ENCODE measurements around the gene TMEM18.

DNA sequence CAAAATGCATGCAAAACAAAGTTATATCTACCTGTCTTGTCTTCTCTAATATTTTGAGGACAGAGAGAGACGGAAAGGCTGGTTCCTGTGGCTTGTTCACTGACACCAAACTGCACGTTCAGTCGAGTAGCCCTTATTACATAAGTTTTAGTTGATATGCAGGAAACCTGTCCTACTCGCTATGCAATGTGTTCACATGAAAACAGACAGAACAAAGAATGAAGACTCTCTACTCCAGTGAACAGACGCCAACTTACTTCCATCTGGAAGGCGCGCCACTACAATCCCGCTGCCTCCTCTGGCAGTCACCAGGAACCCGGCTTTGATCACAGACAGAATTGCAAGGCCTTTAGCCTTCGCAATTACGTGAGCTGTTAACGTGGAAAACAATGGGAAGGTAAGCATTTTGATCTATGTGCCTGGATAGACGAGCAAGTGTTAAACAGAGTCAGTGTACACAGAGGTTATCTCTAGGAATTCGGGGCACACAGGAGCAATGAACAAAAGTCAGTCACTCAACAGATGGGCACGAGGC, 14.3 kb downstream of the SH3YL1 start:
- RRBS: no CpG with 5 or more reads among the region's 15 CpGs

DNA sequence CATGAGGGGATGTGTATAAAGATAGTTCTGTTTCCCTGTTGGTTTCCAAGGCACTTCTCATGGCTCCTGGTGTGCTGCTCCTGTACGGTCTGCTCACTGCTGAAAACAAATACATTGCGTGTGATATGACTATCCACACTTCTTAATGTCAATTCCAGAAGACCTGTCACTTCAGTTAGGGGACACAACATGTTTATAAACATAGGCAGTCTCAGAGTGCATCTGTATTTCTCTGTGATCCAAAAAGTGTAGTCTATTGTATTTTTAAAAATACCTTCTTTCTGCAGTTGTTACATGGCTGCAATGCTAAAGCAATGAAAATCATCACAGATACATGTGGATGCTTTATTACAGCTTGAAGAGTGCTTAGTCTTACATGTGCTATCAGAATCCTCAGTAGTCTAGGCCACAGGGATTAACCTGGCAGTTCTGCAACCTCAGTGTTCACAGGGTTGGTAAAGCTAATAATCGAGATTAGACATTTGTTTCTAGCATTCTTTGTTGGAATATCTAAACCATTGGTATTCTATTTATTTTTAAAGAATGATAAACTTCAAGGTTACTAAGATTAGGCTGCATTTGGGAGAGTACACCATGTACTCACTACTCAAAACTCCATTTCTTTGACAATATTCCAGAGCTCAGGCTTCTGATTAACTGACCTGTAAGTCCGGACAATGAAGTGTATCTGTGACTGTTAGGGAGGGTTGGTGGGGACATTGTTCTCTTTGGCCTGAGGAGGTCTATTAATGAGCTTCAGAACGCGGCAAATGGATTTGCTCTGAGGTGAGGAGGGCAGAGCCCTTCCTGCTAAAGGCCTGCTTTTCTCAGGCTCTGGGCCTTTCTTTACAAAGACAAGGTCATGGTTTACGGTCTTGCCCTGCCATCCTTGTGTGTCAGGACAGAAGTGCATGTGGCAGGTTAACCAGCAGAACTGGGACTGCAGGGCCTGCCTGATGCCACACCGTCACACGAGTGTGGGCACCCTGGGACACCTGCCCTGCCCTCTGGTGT, 7.5 kb downstream of the ALKAL2 start:
- RRBS: no CpG with 5 or more reads among the region's 9 CpGs

DNA sequence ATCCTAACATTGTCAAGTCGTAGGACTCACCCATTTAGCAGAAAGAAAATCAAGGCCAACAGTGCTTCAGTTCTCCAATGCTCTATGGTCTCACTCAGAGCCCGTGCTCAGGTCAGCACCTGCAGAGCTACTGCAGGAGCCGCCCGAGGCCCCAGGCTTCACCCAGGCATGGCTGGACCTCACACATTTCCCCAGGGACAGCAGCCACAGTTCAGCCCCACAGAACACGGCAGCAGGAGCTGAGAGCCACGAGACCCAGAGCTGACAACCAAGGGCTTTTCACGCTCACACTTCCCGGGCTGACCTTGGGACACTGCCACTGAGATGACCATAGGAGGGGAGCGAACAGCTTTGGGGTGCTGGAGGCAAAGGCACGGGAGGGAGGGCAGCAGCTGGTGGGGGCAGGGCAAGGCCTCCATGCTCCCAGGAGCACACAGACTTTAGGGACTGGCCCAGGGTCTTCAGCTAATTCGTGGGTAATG, 4.2 kb downstream of the TMEM18 start:
- RRBS: no CpG with 5 or more reads among the region's 11 CpGs

DNA sequence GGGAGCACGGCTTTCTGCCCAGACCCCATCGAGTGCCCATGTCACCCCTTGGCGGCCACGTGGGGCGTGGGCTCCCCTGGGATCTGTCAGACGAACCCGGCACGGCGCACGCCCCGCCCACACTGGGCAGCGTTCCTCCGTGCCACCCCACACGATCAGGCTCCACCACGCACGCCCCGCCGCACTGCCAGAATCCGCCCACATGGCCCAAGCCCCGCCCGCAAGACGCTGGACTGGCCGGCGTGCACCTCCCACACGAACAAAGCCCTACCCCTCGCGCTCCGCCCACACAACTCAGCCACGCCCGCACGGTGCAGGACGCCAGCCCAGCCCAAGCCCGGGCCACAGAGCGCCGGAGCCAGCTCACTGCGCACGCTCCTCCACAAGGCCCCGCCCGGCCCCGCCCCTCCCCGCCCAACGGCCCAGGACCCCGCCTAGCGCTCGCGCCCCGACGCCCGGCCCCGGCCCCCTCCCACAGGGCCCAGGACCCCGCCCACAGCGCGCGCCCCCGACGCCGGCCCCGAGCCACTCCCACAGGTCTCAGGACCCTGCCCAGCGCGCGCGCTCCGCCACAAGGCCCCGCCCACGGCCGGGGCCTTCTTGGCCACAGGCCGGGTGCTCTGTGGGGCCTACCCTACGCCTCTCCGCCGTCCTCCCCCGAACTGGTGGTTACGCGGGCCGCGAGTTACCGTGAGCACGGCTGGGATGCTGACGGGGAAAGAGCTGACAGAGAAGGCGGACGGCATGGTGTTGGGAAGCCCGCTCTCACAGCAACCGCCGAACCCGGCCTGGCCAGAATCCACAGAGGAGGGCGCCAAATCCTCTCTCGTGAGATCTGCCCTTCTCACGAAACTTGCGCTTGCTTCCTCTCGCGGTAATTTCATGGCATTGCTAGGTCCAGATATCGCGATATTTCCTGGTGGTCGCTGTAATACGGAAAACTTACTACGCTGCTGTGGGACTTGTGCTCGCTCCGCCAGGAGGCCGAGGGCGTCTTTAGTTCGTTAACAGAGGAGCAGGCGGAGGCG, at the start of gene TMEM18:
Gene TMEM18 (minus strand): TSS at position 807 of the 1,028 bp plus-strand sequence.
- RRBS: 3% methylated on average over 39 of the region's 102 CpGs

GRCh38 chr2:677628-678095, 456 bp upstream of the TMEM18 start:
- RRBS: no CpG with 5 or more reads among the region's 14 CpGs

GRCh38 chr2:1211090-1211576, 202.1 kb upstream of the TPO start:
- RRBS: no CpG with 5 or more reads among the region's 2 CpGs

GRCh38 chr2:1600299-1600669, 144.0 kb downstream of the PXDN start:
- RRBS: 16% methylated on average over 4 of the region's 14 CpGs

DNA sequence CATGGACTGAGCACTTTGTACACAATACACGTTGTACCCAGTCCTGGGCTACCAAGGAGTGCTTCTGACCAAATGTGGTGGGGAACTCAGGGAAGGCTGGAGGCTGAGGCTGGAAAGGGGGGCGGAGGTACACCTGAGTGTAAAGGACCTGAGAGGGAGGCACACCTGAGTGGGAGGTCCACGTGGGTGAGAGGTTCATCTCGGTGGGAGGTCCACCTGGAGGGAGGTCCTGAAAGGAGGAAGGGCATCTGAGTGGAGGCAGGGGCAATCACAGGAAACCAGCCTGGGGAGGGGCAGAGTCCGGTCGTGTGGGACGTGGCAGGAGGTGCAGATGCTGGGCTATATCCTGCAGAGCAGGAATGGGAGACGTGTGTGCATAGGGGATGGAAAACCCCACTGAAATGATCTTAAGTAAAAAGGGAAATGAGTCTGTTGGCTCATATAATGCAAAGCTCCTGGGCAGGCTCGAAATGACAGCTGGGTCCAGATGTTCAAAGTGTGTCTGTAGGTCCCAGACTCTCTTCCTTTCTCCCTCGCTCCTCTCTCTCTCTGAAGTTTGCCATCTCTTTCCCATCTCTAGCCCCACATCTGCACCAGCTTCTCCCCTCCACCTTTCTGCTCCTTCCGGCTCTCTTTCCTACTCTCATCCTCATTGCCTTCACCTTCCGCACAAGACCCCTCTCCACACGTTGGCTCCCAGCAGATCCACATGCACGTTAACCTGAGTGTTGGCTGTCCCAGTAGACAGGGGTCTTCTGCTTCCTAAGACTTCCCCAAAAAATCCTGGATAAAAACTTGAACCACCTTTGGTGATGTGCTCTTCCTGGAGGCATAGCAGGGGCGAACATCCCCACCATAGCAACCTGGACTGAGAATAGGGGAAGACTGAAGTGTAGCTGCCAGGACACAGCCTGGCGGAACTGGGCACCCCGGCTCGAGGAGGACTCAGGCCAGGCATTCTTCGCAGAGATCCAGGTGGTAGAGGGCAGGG, 137.6 kb downstream of the PXDN start:
- RRBS: no CpG with 5 or more reads among the region's 19 CpGs

DNA sequence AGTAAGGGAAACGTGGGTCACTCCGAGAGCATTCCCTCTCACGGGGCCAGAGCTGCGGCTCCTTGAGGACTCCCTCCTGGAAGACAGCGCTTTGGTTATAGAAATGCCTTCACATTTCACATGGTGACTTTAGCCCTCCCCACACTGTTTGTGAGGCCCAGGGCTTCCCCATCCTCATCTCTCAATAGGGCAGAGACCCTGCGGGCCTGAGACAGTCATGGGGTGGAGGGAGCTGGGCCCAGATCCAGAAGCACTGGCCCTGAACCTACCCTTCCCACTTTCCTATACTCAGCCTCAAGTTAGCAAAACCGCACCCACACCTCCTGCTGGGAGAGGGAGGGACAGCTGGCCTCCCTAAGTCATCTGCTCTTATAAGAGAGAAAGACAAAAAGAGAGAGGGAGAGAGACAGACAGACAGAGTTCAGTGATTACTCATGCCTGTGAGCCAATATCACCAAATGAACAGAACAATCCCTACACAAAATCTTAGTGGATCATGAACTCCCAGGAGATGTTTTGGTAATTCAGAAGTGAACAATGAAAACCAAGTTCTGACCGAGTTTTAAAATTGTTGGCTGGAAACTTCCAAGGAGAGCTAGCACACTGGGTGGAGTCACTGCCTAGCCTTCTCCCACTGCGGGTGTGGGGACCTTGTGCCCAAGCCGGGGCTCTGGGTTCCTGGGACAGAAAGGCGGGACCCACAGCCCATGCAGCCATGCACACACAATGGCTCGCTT, 130.6 kb downstream of the PXDN start:
- RRBS: no CpG with 5 or more reads among the region's 12 CpGs

DNA sequence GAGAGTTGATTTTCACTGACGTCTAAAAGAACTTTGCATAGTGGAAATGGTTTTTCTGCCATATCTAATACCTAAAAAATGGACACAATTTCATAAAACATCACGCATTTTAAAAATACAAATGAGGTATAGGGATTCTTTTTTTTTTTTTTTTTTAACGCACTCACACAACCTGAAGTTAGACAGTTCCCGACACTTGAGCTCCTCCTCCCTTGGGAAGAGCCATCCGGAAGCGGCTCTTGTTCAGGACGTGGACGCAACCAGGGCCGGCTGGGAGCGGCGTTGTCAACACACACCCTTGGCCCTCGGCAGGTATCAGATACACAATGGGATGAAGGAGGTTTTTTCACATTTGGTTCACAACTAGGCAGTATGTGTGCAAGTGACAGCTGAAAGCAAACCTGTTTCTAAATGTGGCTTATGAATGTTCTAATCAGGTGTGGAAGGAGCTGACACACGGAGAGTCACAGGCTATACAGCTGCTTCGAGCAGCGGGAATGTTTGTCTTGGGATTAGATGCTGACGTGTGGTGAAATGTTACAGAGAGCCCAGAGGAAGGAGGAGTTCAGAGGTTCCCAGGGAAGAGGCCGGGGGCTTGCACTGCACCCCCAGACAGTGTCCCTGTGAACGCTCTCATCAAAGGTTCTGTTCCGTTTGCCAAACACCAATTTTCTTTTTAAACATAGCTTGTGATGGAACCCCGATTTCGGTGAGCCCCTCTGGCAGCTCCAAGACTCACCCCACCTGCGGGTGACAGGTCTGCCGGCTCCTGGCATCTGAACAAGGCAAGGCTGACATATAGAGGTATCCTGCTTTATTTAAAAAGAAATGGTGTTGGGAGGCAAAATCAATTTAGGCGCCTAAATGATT, 111.1 kb downstream of the PXDN start:
- RRBS: no CpG with 5 or more reads among the region's 24 CpGs

DNA sequence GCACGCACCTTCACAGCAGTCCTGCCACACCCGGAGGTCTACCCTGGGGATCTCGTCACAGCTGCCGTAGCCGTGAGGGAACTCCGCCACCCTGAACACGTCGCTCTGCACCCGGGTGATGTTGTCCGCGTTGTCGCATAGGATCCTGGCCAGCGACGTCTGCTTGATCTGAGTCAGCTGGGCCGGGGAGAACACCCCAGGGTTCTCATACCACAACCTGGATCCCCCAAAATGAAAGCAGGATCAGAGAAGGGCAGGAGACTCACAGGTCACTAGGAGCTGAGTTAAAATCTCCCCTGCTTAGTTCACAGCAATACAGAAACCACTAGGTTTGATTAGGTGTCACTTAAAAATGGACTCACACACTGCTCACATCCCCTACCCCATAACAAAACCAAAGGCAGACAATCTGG, 100.9 kb downstream of the PXDN start:
- RRBS: 87% methylated on average over 13 of the region's 15 CpGs

GRCh38 chr2:1658165-1658871, 86.0 kb downstream of the PXDN start:
- RRBS: 95% methylated on average over 3 of the region's 18 CpGs

DNA sequence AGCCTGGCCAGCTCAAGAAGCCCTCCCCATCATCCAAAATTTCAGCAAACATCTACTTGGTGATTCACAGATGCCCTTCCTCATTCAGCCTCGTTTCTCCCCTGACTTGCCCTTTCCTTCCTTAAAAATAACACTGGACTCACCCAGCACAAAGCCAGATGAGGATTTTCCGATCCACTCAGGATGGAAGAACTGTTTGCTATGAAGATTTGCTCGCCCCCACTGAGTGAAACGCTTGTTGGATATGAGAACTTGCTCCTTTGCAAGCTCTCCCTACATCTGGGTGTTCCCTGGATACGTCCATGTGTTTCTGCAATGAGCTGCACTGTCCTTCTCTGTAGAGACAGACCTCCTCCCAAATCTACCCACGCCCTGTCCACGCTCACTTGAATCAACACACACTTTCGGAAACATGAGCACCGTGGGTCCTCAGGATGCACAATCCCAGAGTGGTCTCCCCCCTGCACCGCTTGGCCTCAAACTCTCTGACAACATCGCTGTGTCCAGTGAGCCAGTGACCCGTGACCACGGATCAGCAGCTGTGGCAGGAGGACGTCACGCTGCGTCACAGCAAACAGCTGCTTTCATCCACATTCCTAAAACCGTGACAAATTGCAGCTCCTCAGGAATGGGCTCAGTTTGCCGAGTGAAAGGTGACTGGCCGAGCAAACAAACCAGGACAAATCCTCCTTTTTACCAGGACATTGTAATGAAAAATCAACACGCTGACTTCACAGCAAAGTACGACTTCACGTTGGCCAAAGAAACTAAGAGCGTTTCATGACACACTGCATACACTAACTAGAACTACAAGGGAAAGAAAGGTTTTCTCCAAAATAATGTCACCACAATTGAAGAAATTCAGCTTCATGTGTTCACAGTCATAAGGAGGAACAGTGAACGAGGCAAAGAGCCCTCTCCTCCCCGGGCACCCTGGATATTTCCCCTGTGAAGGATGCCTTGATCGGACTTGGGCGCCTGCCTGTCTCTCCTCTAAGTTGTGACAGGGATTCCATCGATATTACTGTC, 57.7 kb downstream of the PXDN start:
- RRBS: no CpG with 5 or more reads among the region's 28 CpGs

DNA sequence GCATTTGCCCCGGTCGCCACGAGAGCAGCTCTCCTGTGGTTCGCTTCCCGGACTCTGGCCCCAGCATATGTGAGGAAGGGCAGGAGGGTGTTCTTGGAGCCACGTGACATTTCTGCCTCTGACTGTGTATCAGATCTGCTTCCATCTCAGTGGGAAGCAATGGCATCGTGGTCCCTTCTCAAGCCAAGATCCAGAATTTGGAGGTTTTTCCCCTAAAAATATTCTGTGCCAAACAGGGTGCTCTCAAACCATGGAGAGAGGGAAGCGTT, 74.2 kb upstream of the PXDN start:
- RRBS: no CpG with 5 or more reads among the region's 8 CpGs

DNA sequence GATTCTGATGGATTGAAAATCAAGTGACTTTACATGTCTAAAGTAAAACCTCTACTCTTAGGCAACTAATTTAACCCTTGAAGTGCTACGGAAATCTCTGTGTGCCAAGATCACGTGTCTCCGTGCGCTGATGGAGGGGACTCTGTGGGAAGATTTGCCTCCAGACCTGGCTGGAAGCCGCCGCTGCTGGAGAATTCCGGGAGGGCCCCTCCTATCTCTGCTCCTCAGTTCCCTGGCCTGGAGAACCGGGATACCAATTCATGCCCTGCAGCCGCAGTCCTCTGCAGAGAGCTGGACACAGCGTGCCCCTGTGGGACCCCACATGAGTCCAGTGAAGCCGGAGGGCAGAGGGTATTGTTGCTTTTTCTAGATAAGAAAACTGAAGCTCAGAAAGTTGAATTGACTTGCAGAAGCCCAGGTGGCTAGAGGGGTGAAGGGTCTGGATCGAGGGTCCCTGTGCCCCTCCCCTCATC, 126.9 kb upstream of the PXDN start:
- RRBS: 35% methylated on average over 4 of the region's 12 CpGs

DNA sequence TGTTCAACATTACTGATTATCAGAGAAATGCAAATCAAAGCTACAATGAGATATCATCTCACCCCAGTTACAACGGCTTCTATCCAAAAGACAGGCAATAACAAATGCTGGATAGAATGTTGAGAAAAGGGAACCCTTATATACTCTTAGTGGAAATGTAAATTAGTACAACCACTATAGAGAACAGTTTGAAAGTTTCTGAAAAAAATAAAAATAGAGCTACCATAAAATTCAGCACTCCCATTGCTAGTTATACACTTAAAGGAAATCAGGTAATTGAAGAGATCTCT, 81.2 kb downstream of the MYT1L start:
- RRBS: no CpG with 5 or more reads among the region's 1 CpG

DNA sequence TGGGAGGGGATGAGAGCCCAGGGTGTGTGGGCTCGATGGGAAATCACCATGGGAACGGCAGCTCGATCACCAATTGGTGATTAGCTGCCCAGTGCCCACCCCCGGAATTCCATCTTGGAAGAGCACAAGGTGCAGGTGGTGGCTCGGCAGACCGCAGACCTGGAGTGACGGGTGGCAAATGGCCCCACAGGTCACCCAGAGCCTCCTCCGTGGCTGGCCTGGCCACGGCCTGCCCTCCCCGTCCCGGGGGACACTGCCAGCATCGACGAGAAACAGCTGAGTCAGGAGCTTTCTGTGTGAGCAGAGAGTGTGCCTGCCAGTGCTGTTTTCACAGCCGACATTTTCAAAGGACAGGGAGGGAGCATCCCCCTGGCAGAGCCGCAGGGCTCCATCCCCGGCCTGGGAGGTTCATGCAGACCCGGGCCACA, 176.4 kb upstream of the MYT1L start:
- RRBS: no CpG with 5 or more reads among the region's 17 CpGs

DNA sequence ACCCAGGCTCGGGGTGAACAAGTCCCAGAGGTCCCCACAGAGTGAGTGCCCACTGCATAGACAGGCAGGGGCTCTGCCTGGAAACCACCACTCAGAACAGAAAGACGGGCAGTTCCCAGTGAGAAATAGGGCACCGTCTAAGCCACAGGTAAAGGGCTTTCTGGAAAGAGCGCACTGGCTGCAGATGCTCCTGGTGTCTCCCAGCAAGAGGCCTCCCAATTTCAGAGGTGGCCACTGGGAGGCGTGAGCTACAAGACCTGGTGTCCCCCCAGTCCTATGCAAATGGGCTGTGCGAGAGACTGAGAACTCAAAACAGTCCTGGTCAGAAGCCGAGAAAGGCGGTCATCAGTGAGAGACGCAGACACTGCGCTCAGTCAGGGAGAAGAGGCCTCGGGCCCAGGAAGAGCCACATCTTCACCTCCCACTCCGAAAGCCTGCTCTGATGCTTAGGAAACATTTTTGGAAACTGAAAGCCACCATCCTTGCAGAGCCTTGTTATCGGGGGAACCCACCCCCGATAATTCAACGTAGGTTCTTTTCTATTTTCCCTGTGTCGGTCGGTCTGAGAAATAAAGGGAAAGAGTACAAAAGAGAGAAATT, 179.5 kb downstream of the EIPR1 start:
- RRBS: no CpG with 5 or more reads among the region's 17 CpGs

GRCh38 chr2:3222435-3222853, 155.2 kb downstream of the EIPR1 start:
- RRBS: no CpG with 5 or more reads among the region's 6 CpGs

DNA sequence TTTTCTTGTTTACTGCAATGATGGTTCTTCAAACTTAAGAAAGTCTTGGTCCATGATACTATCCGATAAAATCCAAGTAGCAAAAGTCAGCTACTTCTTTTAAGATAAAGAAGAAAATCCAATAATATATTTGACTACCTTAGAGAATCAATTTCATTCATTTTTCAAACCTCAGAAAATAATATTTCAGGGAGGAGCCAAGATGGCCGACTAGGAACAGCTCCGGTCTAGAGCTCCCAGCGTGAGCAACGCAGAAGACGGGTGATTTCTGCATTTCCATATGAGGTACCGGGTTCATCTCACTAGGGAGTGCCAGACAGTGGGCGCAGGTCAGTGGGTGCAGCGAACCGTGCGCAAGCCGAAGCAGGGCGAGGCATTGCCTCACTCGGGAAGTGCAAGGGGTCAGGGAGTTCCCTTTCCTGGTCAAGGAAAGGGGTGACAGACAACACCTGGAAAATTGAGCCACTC, 8.5 kb downstream of the EIPR1 start:
- RRBS: no CpG with 5 or more reads among the region's 14 CpGs

Measured in AG04449 (cell line).